Progenitor cell of endocrine pancreas (in vitro differentiated cells): ENCODE data around the gene NAA11.

- PRO-cap, result no peak
Measured at GRCh38 chr4:76310158-76310591, 3.6 kb downstream of the STBD1 start.

GRCh38 chr4:76311759-76312427 is 5.4 kb downstream of the STBD1 start:
- PRO-cap, result no peak

DNA sequence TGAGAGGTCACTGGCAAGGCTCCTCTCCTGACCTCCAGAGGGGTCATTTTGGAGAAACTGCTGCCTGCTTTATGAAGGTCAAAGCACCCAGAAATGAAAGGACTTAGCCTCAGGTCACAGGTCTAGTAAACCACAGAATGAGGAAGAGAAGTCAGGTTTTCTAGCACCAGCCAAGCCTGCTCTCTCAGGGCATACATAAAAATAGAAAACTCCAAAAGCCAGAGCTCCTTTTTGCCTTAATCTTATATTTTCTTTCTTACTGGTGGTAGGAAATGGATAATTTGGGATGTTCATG is 134.2 kb downstream of the SHROOM3 start:
- PRO-cap, result no peak

- PRO-cap, result no peak
Measured at GRCh38 chr4:76579452-76579792, 144.4 kb downstream of the SHROOM3 start.

DNA sequence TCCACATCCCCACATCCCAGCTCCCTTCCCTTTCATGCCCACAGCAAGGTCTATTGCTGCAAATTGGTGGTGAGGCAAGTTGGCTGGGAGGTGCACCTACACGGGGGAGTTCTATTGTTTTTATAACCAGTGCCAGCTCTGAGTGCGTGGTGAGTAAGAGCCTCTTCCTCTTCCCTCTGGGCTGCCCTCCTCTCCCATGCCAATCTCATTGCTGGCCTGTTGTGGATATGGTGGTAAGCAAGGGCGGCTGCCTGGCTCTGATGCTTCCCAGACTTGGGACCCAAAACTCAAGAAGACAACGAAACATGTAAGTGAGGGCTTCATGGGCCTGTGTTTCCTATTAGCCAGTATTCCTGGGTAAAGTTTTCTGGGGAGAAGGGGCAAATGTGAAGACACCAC is 204.3 kb downstream of the SHROOM3 start:
- PRO-cap, result no peak

DNA sequence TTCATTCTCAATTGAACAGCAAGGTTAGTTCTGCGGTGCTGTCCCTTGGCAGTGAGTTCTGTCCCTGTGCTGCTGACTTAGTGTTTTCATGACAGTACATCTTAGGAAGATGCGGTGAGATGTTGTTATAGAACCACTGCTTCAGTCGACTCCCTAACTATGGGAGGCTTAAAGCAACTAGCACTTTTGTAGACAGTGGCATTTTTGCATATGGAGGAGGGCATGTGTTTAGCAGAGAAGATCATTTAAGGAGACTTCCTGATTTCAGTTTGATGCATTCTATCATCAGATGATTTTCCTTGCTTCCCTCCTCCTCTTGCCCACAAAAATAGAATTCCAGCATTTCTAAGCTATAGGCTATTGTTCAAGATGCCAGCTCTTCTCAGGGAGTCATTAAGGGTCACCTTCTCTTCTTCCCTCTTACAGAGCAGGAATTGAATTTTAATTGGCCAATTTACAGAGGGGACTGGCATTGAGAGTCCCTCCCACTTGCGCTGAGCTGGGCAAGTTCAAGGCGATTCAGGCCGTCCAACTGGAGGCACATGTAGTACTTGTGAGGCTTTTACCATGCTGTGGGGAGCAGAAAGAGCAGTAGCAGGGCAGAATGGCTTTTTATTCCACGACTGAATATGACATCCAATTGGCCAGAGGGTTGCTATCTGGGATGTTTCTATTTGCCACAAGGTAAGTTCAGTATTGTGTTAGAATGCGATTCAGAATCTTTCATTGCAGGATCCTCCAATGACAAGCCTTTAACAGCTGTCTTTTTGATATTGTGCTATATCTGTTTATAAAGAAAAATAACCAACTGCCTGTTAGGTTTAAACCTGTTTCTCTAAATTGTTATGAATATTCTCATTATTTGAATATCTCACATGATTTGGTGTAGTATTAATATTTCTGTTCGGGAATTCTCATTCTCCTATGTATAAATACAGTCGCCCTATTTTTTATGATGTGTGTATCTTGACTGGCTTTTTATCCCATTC is 181.9 kb downstream of the SOWAHB start:
- PRO-cap, result no peak

DNA sequence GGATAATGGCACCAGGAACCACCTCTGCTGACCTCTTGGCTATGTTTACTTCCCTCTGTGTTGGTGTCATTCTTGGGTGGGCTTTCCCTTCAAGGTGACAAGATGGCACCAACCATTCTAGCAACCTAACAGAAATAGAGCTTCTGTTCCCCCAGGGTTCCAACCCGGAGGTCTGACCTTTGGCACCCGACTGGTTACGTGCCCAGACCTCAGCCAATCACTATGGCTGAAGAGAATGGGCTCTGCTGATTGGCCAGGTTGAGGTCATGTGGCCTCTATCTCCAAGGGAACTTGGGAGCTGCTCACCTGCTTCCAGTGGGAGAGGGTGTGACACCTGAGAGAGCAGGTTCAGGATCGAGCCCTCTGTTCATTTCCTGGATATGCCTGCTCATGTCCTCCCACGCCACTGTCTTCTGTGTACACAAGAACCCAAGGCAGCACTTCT is 11.1 kb downstream of the SOWAHB start:
- PRO-cap, result no peak

DNA sequence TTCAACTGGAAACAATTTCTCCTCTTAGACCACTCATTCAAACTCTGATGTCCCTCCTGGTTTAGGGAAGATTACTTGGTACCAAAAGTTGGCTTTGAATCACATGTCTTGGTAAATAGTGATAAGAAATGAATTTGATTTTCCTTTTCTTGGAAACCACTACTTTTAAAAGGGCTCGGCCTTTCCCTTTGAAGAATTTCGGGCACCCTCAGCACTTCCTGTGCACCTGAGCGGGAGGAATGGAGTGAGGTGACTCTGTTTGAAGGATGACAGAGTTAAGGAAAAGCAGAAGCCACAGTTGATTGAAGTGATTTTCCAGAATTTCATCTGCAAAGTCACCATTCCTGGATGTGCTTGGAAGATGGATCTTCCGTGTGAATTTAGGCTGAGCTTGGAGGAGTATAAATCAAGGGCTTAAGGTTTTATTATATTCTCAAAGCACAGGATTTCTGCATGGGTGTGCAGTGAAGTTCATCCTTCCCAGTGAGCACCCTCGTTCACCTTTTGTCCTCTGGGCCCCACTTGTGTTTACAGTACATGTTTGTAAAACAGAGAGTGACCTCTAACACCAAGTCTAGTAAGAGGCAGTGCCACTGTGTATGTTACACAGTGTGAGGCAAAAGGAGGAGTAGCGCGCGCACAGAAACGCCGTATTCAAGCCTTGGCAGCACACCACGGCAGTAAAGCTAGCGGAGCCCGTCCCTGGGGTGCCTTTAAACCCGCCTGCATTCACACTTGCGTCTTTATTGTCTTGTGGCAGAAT is 52.1 kb downstream of the CCNI start:
- PRO-cap, result no peak

DNA sequence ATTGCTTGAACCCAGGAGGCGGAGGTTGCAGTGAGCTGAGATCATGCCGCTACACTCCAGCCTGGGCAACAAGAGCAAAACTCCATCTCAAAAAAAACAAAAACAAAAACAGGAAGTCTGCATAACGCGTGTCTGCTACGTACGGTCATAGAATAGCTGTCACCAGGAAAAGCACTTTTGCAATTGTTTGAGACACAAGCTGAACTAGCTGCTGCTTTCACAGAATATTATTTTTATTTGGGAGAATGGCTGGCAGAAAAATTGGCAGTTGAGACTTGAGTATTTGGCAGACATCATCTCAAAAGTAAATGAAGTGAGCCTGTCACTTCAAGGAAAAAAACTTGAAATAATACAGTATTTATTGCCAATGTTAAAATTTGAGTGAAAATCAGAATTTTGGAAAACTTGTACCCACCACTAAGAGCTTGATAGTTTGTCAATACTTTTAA is 19.5 kb upstream of the CCNG2 start:
- PRO-cap, result no peak

GRCh38 chr4:77519330-77519608 is 86.4 kb upstream of the CXCL13 start:
- PRO-cap, result unidirectional peak, minus-strand start at chr4:77519415

DNA sequence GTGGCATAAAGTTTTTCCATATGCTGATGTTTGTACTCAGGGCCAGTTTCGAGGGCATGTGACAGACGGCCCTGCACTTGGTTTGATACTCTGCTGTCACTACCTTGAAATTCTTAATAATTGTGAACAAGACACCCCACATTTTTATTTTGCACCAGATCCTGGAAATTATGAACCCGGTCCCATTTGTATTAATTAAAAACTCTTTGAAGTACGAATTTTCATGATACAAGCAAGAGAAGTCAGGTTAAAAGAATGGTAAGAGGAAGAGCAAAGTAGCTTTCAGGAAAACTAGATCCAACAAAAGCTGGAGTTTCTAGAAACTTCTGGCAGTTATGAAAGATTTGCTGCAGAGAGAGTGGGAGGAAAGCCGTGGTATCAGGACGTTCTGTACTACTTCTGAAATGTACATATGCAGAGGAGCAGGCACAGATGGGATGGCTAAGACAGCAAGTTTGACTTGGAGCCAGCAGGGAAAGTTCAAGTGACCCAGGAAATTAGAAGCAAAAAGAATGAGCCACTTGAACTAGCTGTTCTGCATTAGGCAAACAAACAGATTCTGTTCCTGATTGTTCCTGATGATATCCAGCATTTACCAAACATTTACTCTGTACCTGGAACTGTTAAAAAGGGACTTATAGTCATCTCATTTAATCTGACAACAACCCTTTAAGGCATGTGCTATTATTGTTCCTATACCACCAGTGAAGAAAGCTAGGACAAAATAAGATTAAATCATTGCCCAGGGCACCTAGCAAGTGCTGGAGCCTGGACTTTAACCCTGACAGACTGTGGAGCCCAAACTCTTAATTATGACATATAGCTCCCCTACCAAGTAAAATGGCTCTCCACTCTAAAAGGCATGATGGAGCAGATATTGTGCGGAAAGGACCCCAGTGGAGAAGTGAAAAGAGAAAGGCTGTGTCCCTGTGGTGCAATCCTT is 41.4 kb upstream of the CXCL13 start:
- PRO-cap, result no peak

DNA sequence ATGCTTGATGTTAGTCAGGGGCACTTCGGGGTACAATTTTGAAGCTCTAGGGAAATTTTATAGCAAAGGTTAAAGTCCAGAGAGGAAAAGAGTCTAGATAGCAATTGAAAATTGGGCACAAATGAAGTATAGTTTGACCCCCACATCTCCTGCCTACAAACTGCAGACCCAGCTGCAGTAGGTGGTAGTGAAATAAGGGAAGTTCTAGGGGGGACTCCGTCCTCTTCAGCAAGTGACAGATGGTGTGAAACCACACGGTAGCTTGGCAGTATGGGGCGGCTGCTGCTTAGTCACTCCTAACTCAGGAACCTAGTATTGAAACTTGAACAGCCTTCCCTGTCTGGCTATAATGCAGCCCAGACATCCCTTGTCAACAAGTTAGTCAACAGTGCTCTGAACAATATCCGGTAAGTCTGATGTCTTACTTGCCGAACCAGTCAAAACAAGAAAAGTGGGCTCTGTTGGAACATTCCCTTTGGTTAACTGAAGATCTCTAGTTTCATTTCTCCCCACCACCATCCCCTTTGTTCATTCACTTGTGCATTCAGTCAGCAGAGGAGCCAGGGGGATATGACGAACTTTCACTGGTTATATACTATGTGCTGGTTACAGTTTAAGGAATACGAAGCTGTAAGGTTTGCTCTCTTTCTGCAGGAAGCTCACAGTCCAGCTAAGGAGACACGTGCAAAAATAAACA is 18.7 kb upstream of the CXCL13 start:
- PRO-cap, result no peak

GRCh38 chr4:77708240-77708654 is 102.6 kb downstream of the CXCL13 start:
- PRO-cap, result no peak

DNA sequence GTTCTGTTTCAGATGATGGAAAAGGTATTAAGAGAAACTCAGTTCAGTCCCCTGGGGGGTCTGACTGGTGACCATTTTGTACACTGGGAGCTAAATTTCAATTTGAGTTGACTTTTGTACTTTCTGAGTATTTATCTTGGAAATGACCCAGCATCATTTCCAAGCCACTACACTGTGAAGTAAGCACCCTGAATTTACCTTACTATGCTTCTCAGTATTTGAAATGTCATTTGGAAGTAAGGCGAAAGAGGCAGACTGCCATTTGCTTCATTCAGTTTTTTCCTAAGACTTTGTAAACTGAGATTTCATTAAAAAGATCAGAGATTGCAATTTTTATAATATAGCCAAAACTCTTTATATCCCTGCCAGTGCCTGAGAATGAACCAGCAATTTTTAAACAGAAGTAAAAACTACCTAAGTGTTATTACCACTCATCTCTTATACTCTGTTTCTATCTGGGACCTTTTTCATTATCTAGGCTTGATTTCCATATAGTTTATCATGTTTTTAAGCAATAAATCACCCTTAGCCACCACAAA is 73.2 kb downstream of the CNOT6L start:
- PRO-cap, result no peak

DNA sequence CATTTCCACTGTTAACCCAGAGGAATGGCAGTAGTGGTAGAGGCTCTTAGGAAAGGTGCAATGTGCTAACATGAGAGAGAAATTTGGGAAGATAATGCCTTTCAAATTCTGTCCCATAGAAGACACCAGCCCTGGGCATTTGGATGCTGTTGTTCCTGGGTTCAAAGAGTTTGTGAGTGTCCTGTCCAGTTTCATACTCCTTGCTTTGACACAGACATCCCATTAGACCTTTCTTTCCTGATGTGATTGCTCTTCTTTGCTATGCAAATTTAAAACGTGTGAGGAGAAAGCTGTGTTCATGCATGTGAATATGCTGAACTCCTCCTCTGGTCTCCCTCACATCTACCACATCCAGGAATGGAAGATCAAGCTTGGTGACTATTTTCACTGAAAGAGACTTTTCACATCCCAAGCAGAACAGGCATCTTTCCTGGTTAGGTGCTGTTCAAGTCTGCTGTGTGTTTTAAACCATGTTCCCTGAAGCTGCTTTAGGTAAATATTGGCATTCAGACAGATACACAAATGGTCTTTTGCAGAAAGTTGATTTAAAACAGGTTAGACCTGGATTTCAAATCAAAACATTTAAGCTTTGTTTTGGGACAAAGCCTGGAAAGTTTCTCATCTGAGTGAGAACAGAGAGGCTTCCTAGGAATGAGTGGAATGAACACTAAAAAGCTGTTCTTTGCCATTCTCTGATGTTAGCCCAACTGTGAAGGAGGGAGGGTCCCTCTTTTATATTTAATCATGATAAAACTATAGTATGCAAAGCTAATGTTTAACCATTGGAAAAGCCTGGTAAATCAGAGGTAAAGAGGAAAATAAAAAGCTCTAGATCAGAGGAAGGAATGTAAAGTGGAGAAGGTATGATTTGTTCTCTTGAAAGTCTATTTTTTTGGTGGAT is 10.0 kb downstream of the ANXA3 start:
- PRO-cap, result no peak

DNA sequence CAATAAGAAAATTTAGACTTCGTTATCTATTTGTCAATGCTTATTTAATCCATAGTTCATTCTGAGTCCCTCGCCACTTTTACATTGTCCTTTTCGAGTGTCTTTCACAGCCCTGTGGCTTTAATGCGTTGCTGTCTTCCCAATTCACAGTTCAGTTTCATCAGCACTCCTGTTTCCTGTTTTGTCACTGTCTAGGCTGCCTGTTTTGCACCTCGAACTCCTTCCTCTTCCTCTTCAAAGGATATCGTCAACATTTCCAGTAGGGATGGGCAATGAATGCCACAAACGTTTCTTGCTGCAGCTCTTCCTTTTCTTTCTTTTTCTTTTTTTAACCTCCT is 105.3 kb downstream of the ANXA3 start:
- PRO-cap, result no peak

- PRO-cap, result no peak
Measured at GRCh38 chr4:78774791-78775038, 1.4 kb upstream of the BMP2K start.

DNA sequence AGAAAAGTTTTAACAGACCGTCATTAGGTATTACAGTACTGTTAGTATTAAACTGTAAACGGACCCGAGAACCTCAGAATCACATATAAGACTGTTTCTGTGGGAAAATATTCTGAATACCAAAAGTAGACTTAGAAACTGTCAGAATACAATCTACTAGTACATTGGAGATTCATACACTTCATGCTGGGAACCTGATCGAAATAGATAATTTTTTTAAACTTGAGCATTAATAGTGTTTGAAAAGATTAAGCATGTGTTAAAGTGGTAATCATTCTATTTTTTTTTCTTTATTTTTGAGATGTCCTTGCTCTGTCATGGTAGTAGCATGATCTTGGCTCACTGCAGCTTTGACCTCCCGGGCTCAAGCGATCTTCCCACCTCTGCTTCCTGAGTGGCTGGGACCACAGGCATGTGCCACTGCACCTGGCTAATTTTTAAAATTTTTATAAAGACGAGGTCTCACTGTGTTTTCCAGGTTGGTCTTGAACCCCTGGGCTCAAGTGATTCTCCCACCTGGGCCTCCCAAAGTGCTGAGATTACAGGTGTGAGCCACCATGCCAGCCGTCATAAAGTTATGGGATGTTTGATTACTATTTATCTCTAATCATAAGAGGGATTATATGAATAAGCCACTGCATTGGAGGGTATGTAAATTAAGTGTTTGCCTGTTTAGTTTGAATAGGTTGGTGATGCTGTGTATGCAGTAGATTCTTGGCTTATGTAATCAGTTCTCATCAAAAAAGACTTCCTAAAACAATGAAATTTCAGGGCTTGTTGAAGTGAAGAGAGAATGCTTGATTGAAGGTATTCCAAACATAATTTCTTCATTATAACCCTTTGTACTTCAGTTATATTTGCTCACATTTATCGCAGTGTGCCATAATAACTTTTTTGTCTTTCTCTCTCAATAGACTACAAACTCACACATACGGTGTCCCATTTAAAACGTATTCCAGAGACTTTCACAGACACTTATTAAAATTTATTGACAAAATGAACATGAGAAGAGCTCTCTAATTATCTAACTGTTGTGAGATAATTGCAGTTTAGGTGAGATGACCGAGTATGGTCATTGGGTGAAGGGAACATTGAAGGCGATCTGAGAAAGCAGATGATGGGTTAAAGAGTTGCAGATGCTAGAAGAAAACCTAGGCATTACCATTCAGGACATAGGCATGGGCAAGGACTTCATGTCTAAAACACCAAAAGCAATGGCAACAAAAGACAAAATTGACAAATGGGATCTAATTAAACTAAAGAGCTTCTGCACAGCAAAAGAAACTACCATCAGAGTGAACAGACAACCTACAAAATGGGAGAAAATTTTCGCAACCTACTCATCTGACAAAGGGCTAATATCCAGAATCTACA is 18.6 kb downstream of the BMP2K start:
- PRO-cap, result no peak

DNA sequence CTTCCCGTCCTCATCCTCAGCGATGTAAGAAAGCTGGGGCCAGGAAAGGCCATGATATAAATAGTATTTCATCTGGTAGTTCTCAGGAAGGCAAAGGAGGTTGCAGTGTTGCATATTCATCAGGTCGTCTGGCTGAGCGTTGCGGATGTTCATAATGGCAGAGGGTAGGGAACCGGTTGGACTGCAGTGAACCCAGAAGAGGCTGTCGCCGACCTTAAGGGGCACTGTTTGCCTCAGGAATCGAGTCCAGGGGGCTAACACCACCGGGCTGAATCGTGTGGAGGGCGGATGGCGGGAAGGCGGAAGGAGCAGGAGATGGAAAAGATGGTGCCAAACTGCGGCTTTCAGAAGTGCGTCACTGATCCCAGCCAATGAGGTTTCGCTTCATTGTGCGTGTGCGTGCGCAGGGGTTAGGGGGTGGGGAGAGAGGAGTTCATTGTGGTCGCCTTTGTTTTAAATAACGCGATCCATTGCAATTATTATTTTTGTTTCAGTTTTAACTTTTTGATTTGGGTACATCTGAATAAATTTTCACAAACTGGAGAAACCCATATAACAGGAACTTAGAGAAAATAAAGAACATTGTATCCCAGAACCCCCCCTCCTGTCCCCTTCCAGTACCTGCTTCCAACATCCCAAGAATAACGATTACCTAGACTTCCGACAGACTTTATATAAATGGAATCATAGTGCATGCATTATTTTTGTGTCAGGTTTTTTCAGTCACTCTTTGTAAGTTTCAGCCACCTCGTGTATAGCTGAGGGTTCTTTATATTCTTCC is at the start of gene NAA11:
Gene NAA11 (minus strand): TSS at position 337 of the 781 bp plus-strand sequence.
- PRO-cap, result no peak

- PRO-cap, result no peak
Measured at GRCh38 chr4:79598625-79599337, 190.8 kb upstream of the GK2 start.